Measurements from ENCODE around the genes ZDBF2 and MDH1B.

DNA sequence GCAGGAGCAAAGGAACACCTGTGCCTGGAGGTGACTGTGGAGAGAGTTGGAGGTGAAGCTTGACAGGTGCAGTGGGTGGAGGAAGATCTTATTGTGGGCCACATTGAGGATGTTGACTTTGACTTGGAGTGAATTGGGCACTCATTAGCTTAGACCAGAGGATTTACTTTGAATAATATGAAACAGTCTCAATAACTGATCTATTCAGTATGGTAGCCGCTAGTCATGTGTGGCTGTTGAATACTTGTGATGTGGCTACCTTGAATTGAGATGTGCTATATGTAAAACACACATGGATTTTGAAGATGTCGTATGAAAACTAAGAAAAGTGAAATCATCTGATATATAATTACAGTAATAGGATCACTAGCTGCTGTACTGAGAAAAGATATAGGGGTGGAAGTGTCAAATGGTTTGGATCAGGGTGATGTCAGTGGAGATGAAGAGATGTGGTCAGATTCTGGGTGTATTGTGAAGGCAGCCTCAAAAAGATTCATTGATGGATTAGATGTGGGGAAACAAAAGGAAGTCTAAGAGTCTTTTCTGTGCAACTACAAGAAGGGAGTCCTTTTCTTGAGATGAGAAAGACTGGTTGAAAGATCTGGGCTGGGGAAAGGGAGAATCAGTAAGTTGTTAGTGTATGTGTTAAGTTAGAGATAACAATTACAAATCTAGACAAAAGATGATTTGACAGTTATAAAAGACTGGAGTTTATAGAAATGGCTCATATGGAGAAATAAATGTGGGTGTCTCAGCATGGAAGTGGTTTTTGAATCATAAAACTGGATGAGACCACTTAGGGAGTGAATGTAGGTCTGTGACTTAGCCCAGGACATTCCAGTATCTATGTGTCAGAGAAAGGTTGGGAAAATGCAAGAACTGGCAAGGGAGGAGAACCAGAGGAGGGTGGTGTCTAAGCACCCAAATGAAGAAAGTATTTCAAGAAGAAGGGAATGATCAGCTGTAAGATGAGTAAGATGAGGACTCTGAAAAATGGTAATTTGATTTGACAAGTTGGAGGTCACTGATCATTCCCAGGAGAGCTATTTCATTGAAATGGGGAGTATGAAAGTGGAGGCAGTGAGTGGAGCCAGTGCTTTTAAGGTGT is 347.3 kb downstream of the PARD3B start:
- PRO-cap: no peak

DNA sequence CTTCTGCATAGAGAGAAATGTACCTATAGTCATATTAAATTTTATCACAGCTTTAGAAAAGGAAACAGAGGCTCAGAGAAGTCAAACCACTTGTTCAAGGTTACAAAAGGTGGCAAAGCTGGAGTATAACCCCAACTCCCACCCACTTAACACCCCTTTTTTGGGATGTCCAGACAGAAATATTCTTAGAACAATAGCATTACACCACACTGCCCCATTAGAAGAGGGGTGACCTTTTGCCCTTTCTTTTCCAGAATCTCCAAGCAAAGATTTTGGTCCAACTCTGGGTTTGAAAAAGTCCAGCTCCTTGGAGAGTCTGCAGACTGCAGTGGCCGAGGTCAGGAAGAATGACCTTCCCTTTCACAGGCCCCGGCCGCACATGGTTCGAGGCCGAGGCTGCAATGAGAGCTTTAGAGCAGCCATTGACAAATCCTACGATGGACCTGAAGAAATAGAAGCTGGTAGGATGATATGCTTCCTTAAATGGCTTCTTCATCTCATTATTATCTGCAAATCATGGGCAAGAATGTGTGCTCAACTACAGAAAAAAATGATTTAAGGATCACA is 381.9 kb upstream of the NRP2 start:
- PRO-cap: no peak

GRCh38 chr2:205687242-205687793 is 5.0 kb downstream of the NRP2 start:
- PRO-cap: no peak

- PRO-cap: no peak
These were observed 22.2 kb downstream of the NRP2 start for GRCh38 chr2:205704533-205704921.

- PRO-cap: no peak
These were observed 25.7 kb downstream of the NRP2 start for GRCh38 chr2:205707654-205708808.

GRCh38 chr2:205902436-205903021 is 183.4 kb downstream of the INO80D start:
- PRO-cap: no peak

DNA sequence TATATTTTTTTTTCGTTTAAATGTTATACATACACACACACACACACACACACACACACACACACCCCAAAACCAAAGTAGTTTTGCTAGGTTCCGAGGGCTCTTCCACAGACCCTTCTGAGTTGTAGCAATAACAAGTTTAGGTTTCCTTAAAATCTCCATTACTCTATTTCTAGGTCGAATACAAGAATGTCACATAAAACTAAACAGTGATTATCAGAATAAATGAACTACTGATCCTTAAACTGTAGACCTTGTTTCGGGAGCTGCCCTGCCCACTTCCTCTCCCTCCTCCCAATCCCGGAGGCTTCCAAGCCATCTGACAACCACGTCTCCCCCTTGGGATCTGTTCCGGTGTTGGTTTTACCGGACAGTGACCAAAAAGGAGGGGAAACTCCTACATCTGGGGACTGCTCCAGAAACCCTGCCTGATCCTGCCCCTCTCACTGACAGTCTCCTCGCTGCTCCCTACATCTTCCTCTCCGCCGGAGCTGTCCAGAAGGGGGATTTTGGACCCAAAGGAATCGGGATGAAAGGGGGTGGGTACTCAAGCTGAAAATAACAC is 1.7 kb downstream of the INO80D start:
- PRO-cap: no peak

GRCh38 chr2:206143949-206144402 is 15.3 kb downstream of the NDUFS1 start:
- PRO-cap: no peak

DNA sequence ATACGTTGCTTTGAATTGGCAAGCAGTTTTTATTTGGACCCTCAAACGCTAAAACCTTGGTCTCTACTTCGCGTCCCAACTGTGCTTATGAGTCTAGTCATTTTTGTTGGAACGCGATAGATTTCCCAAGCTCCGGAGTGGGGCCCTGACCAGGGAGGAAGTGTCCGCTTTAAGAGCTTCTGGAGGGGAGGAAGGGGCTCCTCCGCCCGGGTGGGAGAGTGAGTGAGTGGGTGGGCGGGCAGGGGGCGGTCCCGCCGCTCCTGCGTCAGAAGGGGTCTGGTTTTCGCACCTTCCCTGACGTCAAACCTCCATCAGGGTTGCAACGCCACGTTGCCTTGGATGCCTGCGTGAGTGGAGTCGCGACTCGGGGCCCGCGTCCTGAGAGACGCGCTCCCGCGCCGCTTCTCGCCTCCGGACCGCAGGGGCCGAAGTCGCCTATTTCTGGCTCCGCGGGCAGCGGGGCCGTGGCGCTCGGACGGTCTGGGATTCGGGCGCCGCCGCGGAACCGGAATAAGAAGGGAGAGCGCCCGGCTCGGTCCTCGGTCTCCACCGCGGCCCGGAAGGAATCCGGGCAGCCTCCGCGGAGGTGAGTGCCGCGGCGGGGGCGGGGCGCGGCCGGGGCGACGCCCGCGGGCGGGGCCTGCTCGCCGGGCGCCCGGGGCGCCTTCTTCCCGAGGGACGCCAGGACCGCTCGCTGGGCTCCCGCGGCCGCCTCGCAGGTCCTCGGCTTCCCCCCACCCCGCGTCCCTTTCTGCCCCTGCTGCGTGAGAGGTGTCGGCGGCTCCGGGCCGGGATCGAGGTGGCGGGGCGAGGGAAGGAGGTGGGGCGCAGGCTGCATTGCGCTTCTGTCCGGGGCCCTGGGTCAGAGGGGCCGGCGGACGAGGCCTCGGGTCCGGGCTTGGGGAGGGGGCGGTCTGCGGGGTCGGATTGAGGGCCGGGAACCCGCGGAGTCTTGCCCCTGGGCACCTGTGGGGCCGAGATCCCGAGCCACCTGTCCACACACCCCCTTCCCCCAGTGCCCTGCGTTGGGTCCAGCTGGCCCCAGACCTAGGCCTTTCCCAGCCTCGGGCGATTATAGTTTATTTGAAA is at the start of gene ZDBF2:
Gene ZDBF2, plus strand, starts transcription at position 303 of the 1,089 bp plus-strand sequence.
- PRO-cap: unidirectional peak, plus-strand start at position 354 of the sequence

DNA sequence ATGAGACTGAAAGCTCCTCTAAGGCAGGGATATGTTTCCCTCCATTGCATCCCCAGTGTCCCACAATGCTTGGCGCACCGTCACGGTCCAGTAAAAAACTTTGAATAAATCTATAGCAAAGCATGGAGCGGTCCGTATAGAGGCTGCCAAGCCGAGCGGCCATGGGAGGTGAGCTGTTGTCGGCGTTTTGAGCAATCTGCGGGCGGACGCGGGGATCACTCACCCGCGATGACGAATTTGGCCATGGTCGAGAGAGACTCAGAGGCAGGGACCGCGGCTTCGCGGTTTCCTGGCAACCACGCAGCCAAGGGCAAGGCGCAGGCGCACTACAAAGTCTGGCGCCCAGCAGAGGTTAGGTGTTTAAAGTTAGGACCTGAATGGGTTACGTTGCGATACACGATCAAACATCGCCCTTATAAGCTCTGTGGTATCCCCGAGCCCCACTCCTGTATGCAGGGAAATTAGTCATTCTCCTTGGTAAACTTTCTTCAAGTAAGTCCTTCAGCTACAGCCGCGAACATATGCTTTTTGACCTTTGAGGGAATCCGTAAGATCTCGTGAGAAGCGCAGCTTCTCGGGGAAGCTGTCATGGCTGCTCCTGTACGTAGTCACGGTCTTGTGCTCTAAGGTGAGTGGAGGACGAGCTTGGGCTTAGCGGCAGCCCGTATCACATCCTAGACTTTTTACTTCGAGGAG is at the start of gene MDH1B:
Gene MDH1B, minus strand, starts transcription at position 302 of the 696 bp plus-strand sequence.
- PRO-cap: bidirectional peak, plus-strand start at position 348 of the sequence, minus-strand start at position 189 of the sequence; bidirectional peak, plus-strand start at position 626 of the sequence, minus-strand start at position 452 of the sequence

DNA sequence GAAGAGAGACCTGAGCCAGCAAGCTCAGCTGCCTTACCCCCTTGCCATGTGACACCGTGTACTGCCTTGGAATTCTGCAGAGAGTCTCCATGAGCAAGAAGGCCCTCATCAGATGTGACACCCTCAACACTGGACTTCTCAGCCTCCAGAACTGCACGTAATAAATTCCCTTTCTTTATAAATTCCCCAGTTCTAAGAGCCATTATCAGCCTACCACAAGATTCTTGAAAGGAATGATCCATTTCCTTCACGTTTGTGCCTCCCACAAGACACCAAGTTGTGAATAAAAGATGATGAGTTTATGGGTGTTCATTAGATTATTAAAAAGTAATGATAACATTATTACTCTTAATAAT is 67.5 kb upstream of the CPO start:
- PRO-cap: no peak

DNA sequence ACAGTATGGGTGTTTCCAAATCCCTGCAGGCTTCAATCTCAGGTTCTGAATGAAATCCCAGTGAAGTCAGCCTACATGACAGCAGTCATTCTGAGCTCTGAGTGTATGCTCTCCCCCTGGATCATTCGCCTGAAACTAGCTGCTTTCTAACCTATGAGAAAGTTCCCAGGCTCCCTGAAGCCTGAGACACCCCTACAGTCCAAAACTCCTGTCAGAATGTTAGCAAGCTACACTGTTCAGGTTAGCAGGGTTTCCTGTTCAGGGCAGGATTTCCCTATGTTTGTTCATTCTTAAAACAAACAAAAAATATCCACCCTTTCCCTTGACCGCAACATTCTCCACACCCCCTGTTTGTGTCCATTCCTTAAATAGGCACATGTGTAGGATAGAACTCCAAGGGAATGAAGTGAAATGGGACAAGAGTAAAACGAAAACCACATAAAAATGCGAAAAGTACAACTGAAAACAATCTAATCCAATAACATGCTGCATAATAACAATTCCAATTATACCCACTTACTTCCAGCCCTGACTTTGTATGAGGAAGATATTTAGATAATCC is 83.1 kb downstream of the KLF7 start:
- PRO-cap: no peak

GRCh38 chr2:207096120-207096726 is 69.5 kb downstream of the KLF7 start:
- PRO-cap: no peak

GRCh38 chr2:207136333-207137161 is 29.2 kb downstream of the KLF7 start:
- PRO-cap: no peak

DNA sequence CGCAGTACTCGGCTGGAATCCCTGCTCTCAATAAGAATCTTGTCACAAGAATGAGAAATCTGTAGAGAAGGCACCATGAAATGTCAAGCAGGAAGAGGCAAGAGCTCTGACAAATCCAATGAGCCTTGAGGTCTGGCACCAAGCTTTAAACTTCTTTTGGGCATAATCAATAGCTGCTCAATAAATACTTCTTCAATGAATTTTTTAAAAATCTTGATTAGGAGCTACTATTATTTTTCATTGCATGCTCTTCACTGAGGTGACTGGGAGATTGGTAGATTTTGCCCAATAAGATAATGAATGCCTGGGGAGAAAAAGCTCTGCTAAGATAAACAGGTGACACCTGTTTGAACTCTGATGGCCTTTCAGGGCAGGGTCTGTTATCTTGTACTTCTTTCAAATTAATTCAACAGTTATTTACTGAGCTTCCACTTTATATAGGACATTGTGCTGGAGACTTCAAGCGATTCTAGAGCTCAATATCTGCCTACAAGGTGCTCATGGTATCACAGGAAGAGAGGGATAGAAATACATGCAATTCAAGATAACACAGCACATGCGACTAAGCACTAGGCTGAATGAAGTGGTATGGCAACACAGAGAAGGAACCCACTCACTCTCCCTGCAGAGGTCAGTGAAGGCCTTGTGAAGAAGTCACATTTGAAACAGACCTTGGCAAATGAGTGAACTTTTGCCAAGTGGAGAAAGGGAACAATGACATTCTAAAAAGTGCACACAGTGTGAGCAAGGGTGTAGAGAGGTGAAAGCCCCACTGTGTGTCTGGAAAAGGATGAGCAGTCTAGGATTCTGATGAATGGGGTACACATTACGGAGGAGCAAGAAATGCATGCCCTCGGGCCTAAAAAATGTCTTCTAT is 23.5 kb downstream of the KLF7 start:
- PRO-cap: no peak

- PRO-cap: no peak
These were observed 4.2 kb downstream of the KLF7 start for GRCh38 chr2:207161334-207162160.

DNA sequence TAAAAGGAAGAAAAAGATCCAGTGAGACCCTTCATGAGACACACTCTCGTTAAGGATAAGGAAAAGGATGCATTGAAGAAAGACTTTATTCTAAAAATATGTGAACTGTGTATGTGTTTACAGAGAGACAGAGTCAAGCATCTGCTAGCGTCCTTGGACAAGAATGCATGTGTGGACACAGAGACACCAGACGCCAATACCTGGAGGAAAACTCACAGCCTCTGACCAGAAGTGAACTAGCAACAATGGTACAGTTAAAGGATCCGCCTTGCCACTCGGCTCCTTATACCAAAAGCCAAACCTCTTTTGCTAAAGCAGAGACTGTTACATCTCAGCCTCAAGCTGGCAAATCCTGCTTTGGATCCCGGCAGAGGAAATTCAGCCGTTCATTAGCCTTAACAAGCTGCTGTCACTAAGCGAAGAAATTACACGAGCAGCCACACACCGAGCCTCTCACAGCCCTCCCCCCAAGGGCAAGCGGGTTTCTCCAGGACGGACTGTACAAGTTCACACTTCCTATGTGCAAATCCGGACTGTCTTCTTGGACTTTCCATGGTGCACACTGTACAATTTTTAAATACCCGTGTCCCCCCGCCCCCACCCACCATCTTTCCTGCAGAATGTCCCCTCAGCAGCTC is 1.8 kb downstream of the KLF7 start:
- PRO-cap: no peak

DNA sequence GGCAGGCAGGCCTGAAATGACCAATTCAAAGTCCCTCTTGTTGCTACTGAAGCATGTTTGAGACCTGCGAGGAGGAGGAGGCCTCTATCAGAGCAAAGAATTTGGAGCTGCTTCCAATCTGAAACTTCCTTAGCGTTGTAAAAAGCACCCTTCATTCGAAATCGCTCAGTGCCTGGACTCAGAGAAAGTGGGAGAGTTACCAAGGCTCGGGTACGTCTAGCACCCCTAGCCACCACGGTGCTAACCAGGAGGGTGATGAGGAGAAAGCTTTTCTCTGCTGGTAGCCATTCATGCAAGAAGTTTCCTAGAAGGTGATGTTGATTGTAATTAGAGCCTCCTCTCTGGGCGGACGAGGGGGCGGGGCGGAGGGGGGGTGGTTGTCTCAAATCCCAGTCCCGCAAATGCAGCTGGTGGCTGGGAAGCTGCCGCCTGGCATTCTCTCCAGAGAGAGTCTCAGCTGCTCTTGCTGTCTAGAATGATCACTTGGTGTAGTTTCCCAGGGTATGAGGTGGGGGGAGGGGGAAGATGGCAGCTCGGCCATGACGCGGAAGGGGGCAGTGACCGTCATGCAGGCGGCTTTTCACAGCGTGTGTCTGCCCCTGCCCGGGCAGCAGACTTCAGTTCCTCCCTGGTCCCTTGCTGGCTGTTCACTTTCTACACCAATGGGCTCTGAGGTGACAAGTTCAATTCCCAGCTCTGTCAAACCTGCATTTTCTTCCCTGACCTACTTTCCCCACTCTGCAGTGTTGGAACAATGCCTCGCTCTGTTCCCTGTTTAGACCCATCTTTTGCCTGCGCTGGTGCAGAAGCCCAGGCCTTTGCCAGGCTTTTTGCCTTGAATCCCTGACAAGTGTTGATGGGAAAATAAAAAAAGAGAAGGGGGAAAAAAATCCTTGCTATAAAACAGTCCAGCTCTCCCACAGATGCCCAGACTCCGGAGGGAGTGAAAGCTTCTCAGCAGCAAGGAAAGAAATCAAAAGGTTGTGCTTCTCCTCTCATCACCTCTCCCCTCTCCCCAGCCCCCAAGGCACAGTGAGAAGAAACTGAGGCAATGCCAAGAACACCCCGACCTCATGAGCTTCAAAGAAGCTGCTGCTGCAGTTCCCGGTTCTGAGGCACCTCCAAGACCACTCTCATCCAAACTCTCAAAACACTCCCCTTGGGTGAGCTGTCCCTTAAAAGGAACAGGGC is 61.5 kb upstream of the KLF7 start:
- PRO-cap: no peak

- PRO-cap: no peak
These were observed 88.2 kb upstream of the KLF7 start for GRCh38 chr2:207253890-207254503.

DNA sequence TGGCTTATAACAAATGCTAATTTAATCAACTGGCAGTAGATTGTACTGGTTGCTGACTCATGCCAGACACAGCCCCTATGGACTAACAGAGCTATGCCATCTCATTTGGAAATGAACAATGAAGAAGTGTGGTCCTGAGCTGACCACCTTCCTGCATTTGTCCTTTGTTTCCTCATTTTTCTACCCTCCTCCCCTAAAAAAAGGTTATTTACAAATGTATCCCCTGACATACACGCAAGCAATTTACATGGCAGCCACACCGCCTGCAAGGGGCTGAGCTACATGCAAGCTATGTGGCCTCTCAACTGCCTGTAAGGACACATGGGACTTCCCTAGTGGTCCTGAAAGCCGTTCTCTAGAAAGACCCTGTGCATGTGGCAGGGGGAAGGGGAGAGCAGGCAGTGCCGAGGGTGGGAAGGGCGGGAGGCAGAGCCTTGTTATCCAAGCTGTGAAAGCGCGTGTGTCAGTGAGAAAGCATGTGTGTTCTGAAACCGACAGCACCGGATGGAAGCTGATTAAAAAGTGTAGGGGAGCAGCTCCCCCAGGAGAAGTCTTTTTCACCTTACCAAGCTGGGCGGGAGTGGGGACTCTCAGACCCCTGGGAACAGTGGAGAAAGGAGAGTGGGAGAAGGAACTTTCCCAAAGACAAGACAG is 91.0 kb upstream of the KLF7 start:
- PRO-cap: no peak